Mammary microvascular endothelial cell (primary cell): ENCODE measurements around a stretch of chr17.

DNA sequence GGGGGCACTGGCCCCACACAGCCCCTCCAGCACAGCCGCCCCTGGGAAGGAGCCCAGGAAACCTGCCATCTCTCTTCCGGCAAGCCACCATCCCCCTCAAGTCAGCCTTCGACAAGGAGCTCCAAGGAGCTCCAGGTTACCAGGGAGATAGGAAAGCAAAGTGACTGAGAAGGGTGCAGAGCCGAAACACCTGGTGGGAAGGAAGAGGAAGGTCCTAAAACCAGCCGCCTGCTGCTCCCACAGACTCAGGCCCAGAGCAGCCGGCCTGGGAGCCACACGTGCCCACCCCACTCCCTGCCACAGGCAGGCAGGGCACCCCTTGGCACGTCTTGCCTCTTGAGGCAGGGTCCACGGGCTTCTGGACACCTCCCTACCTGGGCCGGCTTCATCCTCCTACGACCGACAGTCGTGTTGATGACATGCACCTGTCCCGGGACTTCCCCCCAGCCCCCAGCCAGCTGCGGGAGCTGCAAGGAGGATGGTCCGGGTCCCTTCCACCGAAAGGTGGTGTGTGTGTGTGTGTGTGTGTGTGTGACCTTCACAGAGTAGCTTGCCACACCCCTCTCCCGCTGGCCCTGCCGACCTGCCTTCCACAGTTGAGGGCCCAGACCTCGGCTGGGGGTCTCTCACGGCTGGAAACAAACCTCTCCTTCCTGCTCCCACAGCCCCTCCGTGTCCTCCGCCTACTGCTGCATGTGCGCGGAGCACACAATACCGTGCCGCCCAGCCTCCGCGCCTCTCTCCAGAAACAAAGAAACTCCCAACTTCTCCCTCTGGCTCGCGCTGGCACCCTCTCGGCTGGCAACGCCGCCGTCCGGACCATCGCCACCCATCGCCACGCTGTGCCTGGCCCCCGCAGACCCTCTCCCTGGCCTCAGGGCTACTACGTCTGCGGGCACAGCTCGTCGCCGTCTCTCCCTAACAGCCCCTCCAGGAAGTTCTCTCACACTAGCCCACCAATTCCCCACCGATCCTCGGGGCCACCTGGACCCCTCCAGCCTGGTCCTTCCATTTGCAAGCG is 81.0 kb downstream of the TIMM22 start:
- RAMPAGE, long total RNA = no peak

DNA sequence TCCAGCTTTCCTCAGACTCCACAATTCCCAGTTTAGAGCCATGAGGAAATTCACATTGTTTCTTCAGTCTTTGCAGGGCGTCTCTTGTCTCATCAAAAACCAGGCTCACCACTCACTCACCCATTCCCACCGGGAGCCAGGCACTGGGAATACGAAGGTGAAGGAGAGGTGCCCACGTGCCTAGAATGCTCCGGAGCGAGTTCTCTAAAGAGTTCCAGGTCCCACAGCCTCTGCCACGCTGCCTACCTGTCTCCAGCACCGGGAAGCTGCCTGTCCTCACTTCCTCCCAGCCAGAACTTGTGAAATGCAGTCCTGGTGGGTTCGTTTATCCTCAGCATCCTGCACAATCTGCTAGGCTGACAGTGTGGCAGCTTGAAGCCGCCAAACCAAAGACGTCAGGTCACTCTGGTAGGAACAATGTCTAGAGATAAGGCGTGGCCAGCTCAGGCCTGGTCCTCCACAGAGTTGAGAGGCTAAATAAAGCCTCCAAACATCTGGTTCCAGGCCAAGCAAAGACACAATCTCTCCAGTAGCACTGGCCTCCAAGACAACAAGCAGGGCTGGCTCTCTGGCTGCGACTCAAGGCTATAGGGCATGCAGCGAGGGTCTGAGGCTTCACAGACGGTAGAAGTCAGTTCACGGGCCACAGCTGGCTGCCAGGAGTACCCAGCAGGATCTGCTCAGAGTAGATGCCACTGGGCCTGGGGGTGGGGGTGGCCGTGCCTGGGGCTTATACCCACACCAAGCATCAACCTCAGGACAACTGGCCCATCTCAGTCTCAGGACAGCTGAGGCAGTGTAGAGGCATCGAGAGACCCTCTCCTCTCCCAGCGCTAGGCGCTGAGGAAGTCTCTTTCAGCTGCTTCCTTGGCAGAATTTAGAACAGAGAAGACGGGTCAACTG is 75.6 kb downstream of the ABR start:
- RAMPAGE, long total RNA = no peak

DNA sequence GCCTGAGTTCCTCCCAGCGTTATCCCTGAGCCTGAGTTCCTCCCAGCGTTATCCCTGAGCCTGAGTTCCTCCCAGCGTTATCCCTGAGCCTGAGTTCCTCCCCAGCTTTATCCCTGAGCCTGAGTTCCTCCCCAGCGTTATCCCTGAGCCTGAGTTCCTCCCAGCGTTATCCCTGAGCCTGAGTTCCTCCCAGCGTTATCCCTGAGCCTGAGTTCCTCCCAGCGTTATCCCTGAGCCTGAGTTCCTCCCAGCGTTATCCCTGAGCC is 60.7 kb downstream of the ABR start:
- RAMPAGE, long total RNA = no peak

DNA sequence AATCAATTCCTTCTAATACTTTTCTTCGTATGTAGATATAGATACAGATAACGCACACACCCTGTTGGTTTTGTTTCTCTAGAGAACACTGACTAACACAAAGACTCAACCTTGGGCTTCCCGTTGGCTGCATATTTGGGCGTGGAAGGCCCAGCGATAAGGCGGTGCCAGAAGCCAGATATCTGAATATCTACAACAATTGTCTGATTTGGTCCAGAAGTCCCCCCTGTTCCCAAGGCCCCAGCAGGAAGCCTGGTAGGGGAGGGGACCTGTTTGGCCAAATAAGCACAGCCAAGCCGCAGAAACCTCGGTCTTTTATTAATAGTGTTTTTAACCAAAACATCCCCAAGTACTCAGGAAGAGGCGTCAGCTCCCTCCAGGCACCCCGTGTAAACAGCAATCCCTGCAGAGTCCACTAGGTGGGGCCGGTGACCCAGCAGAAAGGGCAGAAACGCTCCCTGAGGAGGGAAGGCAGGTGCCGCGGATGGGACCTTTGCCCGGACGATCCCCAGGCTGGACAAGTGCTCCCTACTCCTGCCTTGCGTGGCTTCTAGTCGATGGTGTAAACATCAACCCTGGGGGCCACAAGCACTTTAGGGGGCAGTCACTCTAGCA is 57.0 kb downstream of the ABR start:
- RAMPAGE, long total RNA = no peak

DNA sequence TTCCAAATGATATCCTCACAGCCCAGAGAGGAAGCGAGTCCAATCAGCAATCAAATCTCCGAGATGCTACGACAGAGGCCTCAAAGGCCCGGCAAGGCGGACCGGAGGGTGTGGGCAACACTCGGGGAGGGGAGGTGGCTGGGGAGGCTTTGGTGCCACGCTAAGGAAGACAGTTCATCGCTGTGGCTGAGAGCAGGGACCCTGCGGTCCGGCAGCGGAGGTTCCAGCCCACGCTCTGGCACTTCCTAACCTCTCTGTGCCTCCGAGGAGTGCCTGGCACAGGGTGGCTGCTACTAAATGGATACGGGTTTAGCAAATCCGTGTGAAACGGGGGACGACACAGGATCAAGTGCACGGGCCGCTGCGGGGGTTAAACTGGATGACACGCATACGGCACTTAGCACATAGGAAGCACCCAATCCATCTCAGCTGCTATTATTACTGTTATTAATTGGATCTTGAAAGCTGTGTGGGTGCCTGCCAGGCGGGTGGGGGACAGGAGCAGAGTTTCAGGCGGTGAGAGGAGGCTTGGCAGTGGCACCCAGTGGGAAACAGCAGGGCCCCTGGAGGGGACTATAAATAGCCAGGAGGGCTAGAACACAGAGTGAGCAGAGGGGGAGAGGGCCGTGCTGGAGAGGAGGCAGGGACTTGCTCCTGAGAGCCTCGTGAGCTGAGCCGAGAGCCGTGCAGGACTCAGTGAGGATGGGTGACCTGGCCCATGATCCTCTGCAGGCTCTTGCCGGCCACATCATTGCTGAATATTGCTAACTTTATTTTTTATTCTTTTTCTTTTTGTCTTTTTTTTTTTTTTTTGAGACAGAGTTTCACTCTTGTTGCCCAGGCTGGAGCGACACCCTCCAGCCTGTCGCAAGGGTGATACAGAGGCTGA is 45.0 kb downstream of the ABR start:
- RAMPAGE, long total RNA = no peak

GRCh38 chr17:1174037-1174548 is 5.7 kb downstream of the ABR start:
- RAMPAGE, long total RNA = no peak

DNA sequence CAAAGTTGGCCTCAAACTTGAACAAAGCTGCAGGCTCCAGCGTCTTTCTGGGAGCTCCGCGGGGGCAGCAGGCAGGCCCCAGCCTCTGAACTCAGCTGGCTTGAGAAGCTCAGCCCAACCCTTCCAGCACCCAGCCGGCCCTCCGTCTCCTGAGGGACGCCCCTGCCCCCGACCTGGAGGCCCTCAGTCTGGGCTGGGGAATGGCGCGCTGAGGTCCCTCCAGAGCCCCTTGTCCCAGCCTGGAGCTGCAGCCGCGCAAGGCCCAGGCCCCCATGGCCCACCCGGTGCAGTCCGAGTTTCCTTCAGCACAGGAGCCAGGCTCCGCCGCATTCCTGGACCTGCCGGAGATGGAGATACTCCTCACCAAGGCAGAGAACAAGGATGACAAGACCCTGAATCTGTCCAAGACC is 273 bp downstream of the TRARG1 start:
- RAMPAGE, long total RNA = no peak

GRCh38 chr17:1353786-1354333 is 46.2 kb downstream of the YWHAE start:
- RAMPAGE, long total RNA = no peak

DNA sequence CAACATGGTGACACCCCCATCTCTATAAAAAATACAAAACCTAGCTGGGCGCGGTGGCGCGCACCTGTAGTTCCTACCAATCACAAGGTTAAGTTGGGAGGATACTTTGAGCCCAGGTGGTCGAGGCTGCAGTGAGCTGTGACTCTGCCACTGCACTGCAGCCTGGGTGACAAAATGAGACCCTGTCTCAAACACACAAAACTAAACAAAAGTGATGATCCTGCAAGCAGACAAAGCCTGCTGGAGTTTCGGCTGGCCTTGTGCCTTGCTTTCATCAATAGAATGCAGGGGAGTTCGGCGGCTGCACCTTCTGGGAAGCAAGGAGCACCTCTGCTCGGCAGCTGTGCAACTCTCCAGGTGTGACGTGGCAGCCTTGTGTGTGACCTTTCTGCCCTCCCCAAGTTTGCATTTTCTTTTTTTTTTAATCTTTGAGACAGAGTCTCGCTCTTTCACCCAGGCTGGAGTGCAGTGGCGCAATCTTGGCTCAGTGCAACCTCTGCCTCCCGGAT is 12.5 kb upstream of the YWHAE start:
- RAMPAGE, long total RNA = no peak

GRCh38 chr17:1454569-1455059 is 1.4 kb downstream of the CRK start:
- RAMPAGE, long total RNA = no peak

- RAMPAGE, long total RNA = no peak
Measured at GRCh38 chr17:1460134-1460749, 4.2 kb upstream of the CRK start.

GRCh38 chr17:1463169-1463783 is 7.2 kb upstream of the CRK start:
- RAMPAGE, long total RNA = no peak

DNA sequence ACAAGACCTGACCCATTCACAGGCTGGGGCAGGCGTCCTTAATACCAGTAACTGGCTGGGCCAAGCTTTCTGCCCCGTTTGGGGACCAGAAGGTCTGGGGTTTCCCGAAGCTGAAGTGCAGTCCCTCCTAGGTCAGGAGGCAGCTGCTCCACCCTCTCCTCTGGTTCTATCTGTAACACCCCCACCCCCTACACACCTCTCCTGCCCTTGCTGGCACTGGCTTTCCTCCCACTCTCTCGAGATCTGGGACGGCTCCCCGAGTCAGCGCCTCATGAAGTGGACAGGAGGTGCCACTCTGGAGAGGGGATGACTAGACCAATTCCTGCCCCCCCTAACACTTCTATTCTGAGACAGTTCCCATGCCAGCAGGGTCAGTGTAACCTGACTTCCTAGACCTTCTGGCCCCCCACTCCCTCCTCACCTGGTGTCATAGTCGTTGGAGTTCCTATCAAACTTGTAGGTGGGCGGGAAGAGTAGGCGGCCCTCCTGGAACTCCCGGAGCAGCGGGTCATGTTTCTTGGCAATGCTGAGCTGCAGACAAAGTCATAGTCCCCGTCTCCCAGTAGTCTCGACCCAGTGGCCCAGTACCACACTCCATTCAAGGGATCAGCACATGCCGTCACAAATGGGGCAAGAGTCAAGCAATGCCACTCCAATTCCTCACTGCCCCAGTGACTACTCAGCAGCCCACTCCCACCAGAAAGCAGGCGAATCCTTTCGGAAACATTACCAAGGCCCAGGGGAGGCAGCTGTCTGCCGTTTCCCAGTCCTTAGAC is 9.7 kb downstream of the INPP5K start:
- RAMPAGE, long total RNA = no peak

- RAMPAGE, long total RNA = no peak
Measured at GRCh38 chr17:1538628-1539206, 22.3 kb upstream of the INPP5K start.

DNA sequence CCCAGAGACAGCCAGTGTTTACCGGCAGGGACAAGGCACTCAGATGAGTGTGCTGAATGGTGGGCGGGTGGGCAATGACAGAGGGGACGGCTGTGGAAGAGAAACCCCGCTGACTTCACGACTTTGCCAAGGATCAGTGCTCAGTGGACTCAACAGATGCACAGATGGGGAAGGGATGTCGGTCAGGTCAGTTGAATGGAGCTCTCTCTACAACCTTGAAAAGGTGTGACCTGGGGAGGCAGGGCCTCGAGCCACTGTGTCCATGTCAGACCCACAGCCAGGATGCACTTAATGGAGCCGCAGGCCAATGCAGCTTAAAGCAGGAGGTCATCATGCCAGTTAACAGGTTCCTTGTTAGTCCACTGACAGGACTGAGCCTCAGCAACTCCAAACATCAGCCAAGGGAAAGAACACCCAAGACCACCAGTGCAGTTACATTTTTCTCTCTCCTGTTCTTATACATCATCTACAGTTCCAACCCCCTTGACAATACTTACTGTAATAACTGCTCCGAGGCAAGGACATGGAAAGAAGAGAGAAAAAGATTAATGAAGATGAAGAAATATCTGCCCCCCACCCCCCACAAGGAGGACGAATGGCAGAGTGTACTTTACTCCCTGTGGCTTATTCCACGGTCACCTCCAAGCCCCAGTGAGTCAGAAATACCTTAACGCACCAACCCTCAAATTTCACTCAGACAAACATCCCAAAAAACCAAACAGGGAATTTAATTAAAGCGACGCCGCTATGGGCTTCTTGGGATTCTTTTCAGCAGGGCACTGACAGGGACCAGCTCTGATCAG is 19.9 kb downstream of the PITPNA start:
- RAMPAGE, long total RNA = no peak

GRCh38 chr17:1546029-1546788 is 16.4 kb downstream of the PITPNA start:
- RAMPAGE, long total RNA = no peak

DNA sequence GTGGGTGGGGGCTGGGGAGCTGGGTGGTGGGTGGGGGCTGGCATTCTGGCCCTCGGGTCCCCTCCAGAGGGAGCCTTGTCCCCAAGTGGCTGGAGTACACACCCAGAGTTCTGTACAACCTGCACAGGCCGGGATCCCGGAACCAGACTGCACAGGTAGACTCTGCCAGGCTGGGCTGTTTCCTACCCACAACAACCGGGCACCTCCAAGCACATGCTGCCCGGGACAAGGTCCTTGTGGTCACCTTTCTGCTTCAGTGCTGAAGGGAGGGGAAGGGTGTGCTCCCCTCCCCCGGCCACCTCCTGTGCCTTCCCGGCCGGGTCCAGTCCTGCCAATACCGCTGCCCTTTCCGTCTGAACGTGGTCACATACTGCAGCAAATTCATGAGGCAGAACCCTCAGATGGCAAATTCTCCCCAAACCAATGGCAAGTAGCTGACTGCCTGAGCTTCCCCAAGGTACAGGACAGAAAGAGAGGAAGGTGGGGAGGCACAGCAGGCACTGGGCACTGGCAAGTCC is 23.0 kb downstream of the SLC43A2 start:
- RAMPAGE, long total RNA = no peak

DNA sequence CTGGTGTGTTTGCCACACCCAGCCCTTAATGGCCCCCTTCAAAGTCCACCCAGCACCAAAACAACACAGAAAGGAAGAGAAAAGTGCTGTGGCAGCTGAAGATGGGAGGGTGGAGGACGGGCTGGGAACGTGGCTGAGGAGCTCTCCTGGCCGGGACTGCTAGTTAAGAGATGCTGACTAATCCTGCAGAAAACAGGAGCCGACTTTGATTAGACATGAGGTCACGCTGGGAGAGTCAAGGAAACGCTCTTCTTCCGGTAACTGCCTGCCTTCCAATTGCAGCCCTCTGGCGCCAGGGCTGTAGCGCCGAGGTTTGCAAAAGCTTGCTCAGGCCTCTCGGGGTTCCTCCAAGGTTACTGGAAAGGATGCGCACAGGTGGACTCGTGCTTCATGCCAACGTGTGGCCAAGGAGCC is 10.9 kb downstream of the SLC43A2 start:
- RAMPAGE, long total RNA = no peak

GRCh38 chr17:1620720-1621641 is 7.7 kb downstream of the SLC43A2 start:
- RAMPAGE, long total RNA = no peak

DNA sequence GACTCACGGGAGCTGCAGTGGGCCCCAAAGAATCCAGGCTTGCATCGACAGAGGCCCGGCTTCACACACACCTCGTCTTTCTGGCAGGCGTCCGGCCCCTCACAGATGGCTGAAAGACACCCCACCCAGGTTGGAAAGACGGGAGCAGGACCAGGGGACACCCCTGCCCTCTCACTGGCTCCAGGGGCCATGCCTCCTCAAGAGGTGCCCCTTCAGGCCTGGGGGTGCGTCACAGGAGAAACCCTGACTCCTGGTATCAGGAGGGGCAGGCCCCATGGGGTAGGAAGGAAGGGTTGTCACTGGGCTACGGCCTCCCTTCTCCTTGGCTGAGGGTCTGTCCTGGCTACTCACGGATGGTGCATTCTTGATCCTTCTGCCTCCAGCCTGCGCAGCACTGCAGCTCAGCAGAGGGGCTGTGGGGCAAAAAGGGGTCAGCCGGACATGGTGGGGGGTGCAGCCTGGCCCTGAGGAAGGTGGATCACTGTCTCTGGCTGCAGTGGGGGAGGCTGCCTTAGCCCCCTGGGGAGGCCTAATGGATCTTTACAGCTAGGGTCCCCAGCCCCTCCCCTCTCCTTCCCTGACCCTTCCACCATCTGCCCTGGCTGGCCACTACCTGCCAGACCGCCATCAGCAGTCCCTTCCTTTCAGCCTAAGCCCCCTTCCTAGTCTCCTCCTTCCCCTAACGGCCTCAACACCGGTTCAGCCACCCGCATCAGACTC is 545 bp downstream of the SCARF1 start:
- RAMPAGE, long total RNA = no peak